ENCODE results near the gene SLC29A1.

GRCh38 chr6:43629322-43629844 is 319 bp upstream of the GTPBP2 start:
- RRBS = no CpG with 5 or more reads among the region's 40 CpGs

GRCh38 chr6:43705895-43706608 is 18.5 kb upstream of the MRPS18A start:
- RRBS = no CpG with 5 or more reads among the region's 5 CpGs

DNA sequence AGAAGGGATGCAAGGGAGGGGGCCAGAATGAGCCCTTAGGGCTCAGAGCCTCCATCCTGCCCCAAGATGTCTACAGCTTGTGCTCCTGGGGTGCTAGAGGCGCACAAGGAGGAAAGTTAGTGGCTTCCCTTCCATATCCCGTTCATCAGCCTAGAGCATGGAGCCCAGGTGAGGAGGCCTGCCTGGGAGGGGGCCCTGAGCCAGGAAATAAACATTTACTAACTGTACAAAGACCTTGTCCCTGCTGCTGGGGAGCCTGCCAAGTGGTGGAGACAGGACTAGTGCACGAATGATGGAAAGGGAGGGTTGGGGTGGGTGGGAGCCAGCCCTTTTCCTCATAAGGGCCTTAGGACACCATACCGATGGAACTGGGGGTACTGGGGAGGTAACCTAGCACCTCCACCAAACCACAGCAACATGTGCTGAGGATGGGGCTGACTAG is 1.9 kb upstream of the VEGFA start:
- RRBS = no CpG with 5 or more reads among the region's 4 CpGs

DNA sequence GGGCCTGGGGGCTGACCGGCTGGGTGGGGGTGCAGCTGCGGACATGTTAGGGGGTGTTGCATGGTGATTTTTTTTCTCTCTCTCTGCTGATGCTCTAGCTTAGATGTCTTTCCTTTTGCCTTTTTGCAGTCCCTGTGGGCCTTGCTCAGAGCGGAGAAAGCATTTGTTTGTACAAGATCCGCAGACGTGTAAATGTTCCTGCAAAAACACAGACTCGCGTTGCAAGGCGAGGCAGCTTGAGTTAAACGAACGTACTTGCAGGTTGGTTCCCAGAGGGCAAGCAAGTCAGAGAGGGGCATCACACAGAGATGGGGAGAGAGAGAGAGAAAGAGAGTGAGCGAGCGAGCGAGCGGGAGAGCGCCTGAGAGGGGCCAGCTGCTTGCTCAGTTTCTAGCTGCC is 11.8 kb downstream of the VEGFA start:
- RRBS = no CpG with 5 or more reads among the region's 15 CpGs

GRCh38 chr6:43809205-43810004 is 39.4 kb downstream of the VEGFA start:
- RRBS = no CpG with 5 or more reads among the region's 11 CpGs

DNA sequence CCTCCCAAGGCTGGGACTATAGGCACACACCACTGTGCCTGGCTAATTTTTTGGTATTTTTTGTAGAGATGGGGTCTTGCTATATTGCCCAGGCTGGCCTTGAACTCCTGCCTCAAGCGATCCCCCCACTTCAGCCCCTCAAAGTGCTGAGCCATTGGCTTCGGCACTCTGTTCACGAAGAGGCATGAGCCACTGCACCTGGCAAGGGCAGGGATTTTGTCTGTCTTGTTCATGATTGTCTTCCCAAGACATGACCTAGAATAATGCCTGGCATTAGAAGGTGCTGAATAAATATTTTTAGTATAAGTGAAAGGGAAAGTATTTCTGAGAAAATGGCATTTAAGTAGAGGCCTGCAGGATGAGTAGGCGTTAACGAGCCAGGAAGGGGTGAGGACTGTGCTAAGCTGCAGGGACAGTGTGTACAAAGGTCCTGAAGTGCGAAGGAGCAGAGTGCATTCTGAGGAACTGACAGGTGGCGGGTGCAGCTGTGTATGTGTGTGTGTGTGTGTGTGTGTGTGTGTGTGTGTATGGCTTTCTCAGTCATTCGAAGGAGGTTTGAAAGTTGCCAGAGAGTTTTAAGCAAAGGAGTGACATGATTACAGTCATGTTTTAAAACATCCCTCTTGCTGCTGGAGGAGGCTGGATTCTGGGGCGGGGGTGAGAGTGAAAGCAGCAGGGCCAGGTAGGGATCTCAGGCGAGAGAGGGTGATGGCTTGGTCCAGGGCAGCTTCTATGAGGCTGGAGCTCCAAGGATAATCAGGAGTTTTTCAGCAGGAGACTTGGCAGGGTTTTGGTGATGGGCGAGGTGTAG is 43.1 kb downstream of the VEGFA start:
- RRBS = no CpG with 5 or more reads among the region's 11 CpGs

DNA sequence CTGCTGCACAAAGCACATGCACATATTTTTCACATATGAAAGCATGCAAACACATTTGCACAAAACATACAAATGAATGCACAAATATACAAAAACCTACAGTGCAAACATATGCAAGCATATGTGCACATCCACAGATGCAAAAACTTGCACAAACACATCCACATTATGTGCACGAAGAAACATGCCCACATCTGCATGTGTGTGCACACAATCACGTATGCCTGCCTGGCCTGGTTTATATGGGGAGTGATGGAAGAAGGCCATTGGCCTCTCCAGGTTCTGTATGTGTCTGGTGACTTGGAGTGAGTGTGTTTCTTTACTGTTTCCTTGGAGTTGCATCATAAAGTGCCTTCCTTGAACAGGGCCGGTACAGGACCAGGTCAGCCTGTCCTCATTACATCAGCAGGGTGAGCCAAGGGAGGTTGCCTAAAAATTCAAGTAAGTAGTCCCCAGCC is 140.6 kb downstream of the VEGFA start:
- RRBS = no CpG with 5 or more reads among the region's 3 CpGs

- RRBS = no CpG with 5 or more reads among the region's 7 CpGs
These were observed 146.1 kb downstream of the VEGFA start for GRCh38 chr6:43915835-43916705.

GRCh38 chr6:43929495-43929941 is 159.5 kb downstream of the VEGFA start:
- RRBS = no CpG with 5 or more reads among the region's 6 CpGs

GRCh38 chr6:43977302-43978023 is 149.8 kb downstream of the MRPL14 start:
- RRBS = no CpG with 5 or more reads among the region's 9 CpGs

GRCh38 chr6:44002357-44003229 is 124.7 kb downstream of the MRPL14 start:
- RRBS = 2% methylated on average over 17 of the region's 91 CpGs

- RRBS = no CpG with 5 or more reads among the region's 5 CpGs
These were observed 103.1 kb downstream of the MRPL14 start for GRCh38 chr6:44024262-44024461.

GRCh38 chr6:44041419-44042106 is 85.7 kb downstream of the MRPL14 start:
- RRBS = no CpG with 5 or more reads among the region's 9 CpGs

DNA sequence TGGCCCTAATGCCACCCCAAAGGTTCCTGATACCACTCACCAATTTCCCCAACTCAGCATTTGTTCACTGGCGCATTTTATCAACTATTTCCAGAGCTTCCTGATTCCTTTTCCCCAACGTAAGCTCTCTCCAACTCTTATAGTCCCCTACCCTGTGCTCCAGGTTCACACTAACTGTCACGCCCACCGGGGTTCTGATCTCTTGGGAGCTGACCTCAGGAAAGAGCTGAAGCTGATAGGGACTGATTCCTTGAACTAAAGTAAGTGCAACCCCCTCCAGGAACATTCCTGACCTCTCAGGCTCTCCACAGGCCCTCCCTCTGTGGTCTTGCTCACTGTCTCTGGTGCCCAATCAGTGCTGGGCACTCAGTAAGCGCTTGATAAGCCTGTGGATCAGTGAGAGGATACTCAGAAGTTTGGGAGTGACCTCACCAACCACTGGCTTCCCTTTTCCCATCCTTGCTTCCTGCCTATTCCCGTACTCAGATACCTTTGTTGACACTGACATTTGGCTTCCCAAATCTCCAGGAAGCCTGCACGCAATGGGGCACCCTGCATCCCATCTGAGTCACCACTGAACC is 73.2 kb downstream of the MRPL14 start:
- RRBS = no CpG with 5 or more reads among the region's 7 CpGs

DNA sequence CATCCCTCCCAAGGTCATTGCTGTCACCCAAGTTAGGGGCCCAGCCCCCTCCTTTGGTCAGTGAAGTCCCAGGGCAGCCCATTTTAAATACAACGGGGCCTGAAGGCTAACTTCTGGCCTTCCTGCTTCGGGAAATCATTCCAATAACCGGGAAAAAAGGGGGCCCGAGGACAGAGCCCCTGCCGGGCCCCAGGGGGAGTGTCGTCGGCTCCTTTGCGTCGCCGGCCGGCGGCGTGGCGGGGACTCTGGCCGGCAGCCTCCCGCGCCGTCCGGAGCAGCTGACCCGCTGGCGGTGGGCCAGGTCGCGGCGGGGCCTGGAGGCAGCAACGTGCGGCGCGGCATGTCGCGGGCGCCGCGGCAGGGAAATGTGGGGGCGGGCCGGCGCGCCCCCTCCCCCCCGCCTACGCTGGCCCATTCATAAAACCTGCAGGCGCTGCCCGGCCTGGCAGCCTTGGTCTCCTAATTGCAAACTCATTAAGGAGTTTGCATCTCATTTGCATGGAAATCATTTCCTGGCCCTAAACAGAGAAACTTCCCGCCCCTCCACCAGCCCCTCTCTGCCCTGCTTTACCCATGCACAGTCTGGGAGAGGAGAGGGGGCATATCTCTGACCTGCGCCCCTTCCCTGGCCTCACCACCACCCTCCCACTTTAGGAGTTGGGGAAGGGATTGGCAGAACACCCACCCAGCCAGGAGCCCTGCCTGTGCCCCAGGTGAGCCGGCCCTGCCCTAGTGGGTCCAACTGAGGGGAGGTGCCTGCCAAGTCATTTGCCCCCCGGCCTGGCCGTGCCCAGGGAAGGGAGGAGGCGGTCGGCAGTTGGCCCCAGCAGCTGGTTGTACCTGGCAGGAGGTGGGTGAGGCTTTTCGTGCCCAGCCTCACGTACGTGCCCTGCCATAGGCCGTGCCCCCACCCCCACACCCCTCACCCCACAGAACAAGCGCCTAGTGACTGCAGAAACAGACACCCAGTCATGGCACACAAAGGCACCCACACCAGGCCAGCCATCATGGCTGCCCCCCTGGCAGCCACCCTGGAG is 50.6 kb downstream of the MRPL14 start:
- RRBS = 11% methylated on average over 22 of the region's 53 CpGs

- RRBS = no CpG with 5 or more reads among the region's 2 CpGs
These were observed 2.7 kb downstream of the TMEM63B start for GRCh38 chr6:44130096-44130449.

DNA sequence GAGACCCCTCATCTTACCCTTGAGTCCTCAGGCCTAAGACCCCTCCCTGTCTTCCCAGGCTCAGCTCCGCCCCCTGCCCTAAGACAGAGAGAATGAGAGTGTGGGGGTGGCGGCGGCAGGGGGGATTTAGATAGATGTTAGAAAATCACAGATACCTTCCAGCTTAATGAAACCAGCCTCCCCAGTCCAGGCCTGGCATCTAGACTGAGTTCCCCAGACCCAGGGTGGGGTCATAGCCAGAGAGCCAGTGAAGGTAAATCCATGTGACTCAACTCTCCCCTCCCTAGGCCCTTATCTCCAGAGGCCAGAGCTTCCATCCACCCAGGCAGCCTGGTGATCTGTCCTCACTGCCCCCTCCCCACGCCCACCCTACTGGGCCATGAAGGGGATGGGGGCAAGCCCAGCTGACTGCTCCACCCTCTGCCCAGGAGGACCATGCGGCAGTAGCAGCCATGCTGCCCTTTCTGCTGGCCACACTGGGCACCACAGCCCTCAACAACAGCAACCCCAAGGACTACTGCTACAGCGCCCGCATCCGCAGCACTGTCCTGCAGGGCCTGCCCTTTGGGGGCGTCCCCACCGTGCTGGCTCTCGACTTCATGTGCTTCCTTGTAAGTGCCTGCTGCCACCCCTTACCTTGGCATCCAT is 6.9 kb downstream of the TMEM63B start:
- RRBS = no CpG with 5 or more reads among the region's 11 CpGs

- RRBS = no CpG with 5 or more reads among the region's 5 CpGs
These were observed 1.9 kb upstream of the SLC29A1 start for GRCh38 chr6:44221149-44222175.

GRCh38 chr6:44223145-44224051 is at the start of gene SLC29A1:
SLC29A1 (plus strand) TSS chr6:44223595.
- RRBS = 1% methylated on average over 38 of the region's 87 CpGs

GRCh38 chr6:44224052-44224708 is 785 bp downstream of the SLC29A1 start:
- RRBS = no CpG with 5 or more reads among the region's 12 CpGs